ENCODE results near the genes PDZK1 and HJV.

- PRO-cap: no peak
Measured at GRCh38 chr1:120620426-120620845, 103.3 kb upstream of the NOTCH2NLR start.

GRCh38 chr1:121117737-121118237 lies 66.4 kb downstream of the FAM72B start:
- PRO-cap: no peak

DNA sequence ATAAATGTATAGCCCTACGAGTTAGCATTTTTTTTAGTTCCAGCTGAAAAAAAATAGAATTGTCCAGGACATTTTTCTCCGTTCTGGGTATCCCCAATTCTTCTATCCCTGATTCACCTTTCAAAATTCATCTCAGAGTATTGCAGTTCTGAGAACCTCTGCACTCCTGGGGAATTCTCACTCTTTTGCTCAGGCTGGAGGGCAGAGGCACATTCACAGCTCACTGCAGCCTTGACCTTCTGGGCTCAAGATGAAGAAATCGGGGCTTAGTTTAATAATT lies 337.1 kb downstream of the SRGAP2C start:
- PRO-cap: no peak

DNA sequence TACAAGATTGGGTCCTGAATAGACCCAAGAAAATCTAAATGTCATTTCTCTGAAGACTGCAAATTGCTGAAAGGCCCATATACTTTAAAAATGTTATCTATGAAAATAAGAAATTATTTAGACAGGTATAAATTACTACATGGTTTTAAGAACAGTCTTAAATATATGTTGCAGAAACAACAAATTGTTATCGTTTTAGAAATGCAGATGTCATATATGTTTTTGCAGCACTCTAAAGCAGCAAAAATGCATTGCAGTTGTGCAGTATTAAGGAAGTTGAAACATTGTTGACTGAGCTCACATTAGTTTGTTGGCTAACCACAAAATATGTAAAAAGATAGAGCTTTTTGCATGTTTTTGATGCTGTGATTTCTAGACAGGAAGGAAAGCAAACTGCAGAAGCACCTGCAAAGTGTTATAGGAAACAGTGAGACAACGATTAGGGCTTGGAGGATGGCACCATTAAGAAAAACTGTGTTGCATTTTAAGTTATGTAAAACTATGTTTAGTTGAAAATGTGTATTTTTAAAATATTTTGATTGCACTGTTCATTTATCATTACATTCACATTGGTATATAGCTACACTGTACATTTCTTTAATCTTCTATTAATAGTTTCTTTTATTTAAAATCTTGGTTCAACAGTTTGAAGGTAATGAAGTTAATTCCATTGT lies 366.7 kb downstream of the SRGAP2C start:
- PRO-cap: no peak

GRCh38 chr1:143424462-143425068 lies 481.2 kb downstream of the H3-7 start:
- PRO-cap: no peak

GRCh38 chr1:143803938-143804503 lies 101.8 kb downstream of the H3-7 start:
- PRO-cap: no peak

GRCh38 chr1:144442945-144443633 lies 18.4 kb downstream of the NBPF15 start:
- PRO-cap: no peak

- PRO-cap: no peak
Measured at GRCh38 chr1:144490227-144490826, 28.9 kb upstream of the NBPF15 start.

- PRO-cap: no peak
Measured at GRCh38 chr1:144952445-144953024, 142.6 kb downstream of the SRGAP2B start.

DNA sequence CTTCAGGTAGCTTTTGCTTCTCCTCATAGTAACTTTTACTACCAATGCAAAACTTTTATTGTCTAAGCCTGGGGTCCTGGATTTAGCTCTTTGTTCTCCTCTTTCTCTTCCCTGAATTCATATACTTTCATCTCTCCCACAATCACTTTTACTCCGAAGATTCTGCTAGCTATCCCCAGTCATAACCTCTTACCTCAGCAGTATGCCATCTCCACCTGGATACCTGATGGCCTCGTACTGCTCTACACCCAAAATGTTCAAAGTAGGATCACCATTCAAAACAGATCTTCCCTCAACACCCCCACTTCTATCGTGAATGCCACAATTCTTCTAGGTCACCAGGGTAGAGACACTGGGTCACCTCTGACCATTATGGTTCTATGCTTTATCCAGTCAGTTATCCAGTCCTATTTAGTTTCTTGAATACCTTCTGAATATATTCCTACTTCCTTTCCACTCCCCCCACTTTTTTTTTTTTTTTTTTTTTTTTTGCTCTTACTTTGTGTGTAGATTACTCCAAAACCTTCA lies 106.5 kb downstream of the SRGAP2B start:
- PRO-cap: no peak

DNA sequence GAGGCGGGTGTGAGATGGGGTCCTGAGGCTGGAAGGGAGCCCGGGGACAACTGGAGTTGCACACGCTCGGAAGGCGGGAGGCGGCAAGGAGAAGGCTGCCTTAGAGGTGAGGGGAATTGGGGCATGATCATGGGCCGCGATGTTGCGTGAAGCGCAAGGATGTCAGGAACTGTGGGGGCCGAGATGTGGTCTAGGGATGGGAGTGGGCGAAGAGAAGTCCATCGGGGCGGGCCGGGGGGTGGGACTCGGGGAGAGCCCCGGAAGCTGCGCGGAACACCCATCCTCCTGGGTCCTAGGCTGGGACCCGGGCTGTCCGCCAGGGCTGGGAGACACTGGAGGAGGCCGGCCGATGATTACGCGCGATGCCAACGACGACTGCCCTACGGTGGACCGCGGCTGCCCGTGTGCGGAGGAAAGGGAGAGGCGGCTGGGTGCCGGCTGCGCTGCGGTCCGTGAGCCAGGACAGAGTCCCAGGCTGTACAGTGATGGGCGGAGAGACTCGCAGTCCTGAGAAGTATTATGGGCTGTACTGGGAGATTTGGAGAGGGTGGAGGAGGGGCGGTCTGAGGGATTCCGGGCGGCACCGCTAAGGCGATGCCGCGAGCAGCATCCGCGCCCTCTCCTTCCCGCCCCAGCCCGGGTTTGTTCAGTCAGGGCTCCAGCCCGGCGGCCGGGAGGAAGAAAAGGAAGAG lies 466 bp downstream of the SRGAP2B start:
- PRO-cap: unidirectional peak, minus-strand start at position 470 of the sequence

- PRO-cap: unidirectional peak, plus-strand start at chr1:145215893
Measured at GRCh38 chr1:145215711-145216251, 26.2 kb downstream of the PPIAL4D start.

DNA sequence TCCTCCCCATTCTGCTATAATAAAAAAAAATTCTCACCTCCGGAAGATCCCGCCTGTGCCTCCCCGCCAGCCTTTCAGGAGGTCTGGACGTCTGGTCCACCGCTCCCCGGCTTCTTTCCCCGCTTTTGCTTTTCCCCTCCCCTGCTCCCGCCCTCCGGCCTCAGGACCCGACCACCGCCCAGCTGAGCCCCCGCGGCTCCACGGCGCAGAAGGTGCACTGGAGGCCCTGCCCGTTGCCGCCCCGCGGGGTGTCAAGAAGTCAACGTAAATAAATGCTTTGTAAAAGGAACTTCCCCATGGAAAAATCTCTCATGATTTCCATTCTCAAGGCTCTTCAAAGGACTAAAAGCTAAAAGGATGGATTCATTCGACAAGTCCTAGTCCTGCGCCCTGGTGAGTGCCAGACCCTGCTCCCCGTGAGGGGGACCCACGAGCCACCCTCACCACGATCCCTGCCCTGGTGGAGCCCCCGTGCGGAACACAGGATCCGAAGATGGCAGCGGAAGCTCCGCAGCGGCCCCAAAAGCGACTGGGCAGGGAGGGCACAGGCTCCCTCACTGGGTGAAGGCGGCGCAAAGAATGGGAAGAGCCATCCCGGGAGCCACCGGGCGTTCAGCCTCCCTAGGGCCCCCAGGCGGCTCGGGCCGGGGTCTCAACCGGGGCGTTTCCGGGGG lies 45.0 kb upstream of the PPIAL4D start:
- PRO-cap: no peak

DNA sequence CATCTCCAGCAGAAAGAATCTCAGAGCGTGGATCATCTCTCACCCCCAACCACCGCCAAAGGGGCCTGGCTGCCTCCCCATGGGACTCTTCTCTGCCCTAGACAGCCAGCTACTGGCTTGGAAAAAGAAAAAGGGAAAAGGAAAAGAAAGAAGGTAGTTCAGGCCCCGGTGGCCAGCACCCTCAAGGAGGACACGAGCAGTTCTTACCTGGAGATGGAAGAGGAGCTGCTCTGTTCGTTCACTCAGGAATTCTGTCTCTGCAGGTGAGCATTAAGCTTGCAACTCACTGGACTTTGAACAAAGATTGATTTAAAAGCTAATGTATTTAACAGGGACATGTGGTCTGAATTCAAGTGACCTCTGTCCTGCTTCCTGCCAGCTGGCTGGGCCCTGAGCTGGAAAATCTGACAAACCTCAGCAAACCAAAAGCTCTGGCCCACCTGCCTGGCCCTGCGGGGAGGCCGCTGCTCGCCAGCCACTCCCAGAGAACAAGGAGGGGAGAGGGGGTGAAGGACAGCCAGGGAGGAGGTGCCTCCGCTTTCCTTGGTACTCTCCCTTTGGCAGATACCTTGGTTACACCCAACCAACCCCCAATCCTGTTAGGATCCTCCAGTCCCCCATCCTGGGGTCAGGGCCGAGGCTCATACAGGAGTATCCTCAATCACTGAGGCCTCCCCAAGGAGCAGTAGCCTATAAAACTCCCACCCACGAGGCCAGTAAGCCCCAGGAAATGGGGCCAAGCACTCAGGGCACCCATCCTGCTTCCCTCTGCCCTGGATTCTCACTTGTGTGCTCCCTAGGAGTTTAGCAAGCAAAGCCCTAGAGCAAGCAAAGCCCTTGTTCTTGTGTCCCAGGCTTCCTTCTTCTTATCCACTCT lies at the start of gene PDZK1:
PDZK1 (minus strand) TSS at position 259 of the 877 bp plus-strand sequence.
- PRO-cap: no peak

GRCh38 chr1:145843948-145844666 lies 1.3 kb upstream of the NUDT17 start:
- PRO-cap: no peak

GRCh38 chr1:145859296-145859511 lies 323 bp upstream of the PIAS3 start:
- PRO-cap: no peak

- PRO-cap: no peak
Measured at GRCh38 chr1:145927839-145927986, 429 bp upstream of the RBM8A start.

DNA sequence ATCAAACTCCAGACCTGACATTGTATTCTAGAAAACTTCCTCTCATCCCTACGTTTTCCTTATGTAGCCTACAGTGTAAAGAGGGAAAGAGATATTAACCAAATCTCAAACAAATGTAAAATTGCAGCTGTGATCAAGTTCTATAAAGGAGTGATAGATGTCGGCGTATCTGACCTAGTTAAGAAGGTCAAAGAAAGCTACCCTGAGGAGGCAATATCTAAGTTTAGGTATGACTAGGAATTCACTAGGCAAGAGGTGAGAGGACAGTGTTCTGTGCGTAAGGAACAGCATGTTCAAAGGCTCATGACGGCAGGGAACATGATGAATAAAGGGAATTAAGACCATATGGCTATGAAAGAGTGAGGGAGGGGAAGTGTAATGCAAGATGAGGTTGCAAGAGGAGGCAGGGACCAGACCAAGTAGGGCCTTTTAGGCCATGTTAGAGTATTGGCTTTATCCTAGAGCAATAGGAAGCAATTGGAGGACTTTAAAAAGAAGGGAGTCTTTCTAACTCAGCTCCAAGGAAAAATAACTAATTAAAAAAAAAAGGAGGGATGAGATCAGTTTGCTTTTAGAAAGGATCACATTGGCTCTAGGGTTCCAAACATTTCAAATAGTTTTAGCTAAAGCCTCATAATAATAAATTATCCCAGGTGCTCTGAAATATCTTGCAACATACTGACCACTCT lies 8.5 kb downstream of the LIX1L start:
- PRO-cap: no peak

GRCh38 chr1:145994886-145995009 lies 1.6 kb downstream of the TXNIP start:
- PRO-cap: no peak

GRCh38 chr1:146021576-146022228 lies at the start of gene HJV:
TSS of gene HJV (minus strand) at chr1:146021735.
- PRO-cap: no peak